AG08470 (cell line): ENCODE measurements around the genes CANT1 and CBX2.

GRCh38 chr17:78855150-78855945 is 14.7 kb upstream of the USP36 start:
- RRBS, result no CpG with 5 or more reads among the region's 29 CpGs

- RRBS, result no CpG with 5 or more reads among the region's 16 CpGs
Observed at GRCh38 chr17:78875509-78876576, 27.2 kb downstream of the CEP295NL start.

DNA sequence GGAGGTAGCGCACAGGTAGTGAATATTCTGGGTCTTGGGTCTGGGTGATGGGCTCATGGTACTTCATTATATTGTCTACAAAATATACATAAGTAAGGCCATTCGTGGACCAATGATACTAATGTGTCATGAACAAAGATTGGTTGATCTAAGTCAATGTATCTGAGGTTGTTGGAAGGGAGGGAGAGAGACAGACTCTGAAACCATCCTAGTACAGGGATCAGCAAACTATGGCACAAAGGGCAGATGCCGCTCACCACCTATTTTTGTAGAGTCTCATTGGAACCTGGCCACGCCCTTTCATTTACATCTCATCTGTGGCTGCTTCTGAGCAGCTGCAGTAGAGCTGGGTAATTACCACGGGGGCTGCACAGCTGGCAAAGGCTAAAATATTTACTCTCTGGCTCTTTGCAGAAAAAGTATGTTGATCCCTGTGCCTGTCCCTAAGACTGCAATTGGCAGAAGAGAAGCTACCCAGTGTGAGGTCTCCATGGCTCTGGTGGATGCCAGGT is 14.2 kb downstream of the CEP295NL start:
- RRBS, result no CpG with 5 or more reads among the region's 5 CpGs

- RRBS, result 2% methylated on average over 13 of the region's 35 CpGs
Observed at GRCh38 chr17:78923269-78924489, 1.5 kb downstream of the TIMP2 start.

DNA sequence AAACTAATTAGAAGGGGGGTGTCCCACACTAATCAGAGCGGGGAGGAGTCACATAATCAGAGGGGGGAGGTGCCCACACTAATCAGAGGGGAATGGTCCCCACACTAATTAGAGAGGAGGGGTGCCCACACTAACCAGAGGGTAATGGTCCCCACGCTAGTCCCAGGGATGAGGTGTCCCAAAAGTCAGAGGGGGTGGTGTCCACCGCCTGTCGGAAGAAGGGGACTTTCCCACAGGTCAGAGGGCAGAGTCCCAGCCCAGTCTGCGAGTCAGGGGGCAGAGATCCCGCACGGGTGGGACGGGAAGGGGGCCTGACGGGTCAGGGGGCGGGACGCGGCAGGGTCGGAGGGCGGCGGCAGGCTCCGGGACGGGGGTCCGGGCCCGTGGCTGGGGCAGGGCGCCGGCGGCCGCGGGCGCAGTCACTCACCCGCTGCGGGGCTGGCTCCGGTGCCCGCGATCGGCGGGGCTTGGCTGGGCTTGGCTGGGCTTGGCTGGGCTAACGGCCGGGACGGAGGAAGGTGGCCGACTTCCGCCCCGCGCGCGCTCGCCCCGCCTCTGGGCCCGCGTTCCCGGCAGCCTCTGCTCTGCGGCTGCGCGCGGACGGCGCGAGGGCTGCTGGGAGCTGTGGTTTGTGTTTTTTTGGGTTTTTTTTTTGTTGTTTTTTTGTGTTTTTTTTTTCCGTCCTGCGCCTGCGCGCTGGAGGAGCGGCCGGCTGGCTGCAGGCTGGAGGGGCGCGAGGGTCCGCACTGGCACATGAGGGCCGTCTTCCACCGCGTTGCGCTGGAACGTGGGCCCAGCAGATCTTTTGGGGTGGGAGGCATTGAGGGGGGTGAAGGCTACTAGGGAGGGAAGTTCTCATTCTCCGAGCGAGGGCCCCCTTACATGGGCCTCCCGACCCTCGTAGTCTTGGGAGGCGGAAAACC is at the start of gene CANT1:
Gene CANT1 (minus strand): TSS at position 528 of the 923 bp plus-strand sequence.
- RRBS, result 1% methylated on average over 26 of the region's 72 CpGs

DNA sequence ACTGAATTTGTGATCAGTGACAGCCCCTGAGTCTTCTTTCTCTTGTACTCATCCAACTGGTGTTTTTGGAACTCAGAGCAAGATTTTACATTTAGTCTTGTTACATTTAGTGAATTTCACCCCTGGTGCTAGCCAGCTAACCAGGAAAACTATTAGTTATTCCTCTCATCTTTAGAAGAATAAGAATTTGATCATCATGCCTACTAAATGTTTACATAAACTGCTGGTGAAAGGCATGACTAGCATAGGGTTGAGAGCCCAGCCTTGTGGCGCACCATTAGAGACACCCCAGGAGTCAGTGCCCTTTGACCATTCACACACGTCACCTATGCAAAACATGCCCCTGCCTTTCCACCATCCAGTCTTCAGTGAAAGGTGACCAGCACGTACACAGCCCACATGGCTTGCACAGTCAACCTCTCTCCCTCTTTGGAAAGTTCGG is 150.2 kb downstream of the ENGASE start:
- RRBS, result no CpG with 5 or more reads among the region's 4 CpGs

DNA sequence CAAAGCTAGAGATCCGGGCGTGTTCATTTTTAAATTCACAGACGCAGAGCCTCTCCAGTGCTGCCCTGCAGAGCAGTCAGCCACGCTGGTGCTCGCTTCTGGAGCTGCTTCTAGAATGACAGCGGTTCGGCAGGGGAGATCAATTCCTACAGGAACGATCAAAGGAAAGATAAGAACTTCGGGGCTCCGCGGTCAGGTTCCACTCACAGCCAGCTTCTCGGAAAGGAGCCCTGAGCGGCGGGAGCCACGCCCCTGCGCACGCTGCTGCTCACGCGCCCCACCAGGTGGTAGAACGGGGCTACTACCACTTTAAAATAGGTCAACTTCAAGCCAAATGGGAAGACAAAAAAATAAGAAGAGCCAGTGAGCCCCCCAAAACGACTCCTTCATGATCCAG is 209.8 kb downstream of the RBFOX3 start:
- RRBS, result no CpG with 5 or more reads among the region's 21 CpGs

DNA sequence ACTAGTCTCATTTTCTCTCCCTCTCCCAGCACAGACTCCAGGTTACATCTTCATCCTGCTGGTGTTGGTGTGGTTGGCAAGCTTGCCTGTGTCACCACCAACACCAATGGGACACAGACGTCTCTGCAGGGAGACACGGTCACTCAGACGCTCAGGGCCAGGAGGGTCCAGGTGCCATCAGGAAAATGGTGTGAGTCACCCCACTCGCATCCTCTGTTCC is 177.9 kb downstream of the RBFOX3 start:
- RRBS, result no CpG with 5 or more reads among the region's 4 CpGs

DNA sequence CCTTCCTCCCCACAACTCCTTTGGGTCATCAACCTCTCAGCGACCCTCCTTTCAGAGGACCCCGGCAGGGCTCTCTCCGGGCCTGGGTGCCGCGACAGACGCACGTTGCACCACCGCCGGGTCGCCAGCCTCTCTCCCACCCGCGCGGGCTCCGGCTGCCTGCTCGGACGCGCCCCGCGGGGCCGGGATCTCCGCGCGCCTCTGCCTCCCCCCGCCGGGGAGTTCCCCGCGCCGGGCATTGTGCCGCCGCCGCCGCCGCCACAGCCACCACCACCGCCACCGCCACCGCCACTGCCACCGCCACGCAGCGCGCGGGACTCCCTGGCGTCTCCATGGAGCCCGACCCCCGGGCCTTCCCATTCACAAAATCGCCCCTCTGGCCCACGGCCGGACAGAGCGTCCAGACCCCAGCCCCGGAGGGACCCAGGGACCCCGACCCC is 638 bp downstream of the RBFOX3 start:
- RRBS, result no CpG with 5 or more reads among the region's 50 CpGs

DNA sequence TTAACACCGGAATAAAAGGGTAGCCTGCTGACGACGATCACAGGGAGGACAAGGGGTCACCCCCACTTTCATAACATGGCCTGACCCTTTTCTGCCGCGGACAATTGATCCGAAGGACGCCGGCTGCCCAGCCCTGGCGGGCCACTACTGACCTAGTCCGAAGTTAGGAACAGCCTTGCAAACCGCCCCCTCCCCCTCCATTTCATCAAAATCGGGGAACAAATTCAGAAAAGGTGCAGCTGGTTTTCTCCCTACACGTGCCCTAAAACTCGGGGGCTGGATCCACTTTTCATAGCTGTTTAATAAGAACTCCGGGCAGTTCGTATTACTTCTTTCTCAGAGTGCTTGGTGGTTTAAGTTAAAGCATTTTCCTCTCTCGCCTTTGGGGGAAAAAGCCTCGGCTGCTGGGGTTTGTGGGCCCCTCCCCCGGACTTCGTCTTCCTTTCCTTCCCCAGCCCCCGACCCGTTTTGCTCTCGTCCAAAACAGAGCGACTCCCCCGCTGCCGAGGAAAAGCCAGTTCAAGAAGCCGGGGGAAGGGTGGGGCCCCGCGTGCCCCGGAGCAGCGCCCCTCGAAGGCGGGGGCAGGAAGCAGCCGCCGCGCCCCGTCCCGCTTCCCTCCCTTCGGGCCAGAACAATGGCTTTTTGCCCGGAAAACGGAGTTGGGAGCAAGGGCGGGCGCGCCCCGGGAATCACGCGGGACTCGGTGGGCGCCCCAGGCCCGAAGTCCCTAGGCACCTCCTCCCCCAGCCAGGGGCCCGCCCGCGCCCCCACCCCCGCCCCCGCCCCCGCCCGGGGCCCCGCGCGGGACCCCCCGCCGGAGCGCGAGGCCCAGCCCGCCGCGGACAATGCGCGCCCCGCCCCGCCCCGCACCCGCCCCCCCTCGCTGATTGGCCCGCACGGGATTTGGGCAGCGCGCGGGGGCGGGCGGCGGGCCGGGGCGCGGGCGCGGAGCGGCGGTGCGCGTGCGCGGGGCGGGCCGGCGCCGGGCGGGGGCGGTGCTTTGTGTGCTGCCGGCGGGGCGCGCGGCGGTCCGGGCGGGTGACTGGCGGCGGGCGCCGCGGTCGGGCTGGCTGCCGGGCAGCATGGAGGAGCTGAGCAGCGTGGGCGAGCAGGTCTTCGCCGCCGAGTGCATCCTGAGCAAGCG is at the start of gene CBX2:
Gene CBX2 (plus strand): TSS at position 996 of the 1,145 bp plus-strand sequence.
- RRBS, result 10% methylated on average over 53 of the region's 120 CpGs

DNA sequence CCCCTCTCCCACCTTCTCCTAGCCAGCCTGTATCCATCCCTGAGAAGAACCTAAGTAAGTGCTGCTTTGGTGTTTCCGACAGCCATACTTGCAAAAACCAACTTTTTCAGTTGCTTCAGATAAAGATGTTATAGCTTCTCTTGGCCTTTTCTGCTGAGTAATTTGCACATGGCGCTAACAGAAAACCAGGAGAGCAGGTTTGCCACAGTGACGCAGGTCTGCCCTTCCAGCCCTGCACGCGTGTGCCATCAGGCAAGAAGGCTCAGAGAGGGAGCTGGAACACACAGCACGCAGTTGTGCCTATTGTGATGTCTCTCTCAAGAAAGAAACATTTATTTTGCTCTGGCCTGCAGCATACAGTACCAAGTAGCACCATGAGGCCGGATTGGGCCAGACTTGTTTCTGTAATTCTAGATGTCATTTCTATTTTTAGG is 1.7 kb downstream of the CBX2 start:
- RRBS, result no CpG with 5 or more reads among the region's 7 CpGs

DNA sequence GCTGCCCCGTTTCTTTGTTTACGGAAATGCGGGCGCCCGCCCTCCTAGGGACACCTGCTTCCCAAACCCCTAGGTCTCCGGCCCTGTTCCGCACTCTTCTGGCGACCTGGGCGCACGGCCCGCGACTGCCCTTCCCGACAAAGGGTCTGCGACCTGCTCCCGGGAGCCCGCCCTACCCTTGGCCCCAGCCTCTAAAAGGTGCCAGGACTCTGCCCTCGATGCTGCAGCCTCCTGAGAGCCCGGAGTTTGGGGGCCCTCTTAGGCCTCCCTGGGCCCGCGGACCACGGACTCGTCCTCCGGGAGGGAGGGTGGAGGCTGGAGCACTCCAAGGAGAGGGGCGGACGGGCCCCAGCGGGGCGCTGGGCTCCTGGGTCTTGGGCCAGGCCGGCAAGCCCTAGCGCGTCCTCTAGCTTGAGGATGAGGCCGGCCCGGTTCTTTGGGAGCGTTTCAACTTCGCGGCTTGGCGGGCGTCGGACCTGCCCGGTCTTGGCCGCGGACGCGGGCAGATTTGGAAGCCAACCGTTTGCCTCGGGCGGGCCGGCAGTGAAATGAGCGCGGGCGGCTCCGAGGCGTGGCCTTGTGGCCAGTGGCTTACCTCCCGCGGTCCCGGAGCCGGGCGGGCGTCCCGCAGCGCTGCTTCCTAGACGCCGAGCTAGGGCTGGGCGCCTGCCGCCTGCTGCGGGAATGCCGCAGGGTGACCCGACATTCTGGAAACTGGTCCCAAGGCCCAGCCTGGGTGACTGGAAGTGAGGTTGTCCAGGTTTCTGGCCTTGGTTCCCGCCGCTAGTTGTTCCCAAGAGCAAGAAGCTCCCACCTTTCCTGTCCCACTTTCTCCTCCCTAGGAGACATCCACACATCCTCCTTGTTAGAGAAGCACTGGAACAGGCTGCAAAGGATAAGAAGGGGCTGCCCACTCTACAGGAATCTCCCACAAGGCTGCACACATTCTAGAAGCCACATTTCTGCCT is 4.2 kb upstream of the CBX8 start:
- RRBS, result 2% methylated on average over 42 of the region's 69 CpGs

GRCh38 chr17:79808624-79809387 is 11.9 kb upstream of the CBX8 start:
- RRBS, result no CpG with 5 or more reads among the region's 16 CpGs

GRCh38 chr17:79814503-79815566 is 18.0 kb upstream of the CBX8 start:
- RRBS, result 4% methylated on average over 50 of the region's 96 CpGs

DNA sequence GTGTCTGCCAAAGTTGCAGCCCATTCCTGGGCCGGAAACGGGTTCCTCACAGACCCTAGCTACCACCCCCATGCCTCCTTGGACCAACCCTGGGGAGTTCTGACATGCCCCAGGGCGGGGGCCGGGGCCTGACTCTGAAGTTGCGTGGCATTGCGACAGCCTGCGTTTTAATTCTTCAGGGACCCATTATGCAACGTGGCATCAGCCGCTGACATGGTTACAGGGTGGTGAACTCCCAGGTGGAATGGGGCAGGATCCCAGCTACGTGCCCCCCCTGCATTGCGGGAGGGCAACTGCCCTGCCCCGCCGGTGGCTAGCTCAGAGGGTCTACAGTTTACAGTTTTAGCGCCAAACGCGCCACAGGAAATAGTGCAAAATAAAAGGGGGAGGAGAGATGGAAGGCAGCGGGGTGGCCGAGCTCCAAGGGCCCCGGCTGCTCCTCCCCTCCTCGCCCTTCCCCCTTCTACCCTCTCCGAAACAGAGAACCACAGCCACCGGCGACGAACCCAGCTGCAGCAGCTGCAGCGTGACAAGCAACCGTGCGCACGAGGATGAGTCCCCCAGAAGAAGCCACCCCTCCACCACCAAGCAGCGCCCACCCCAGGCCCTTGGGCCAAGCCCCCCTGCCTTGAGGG is 2.5 kb downstream of the CBX4 start:
- RRBS, result 56% methylated on average over 6 of the region's 29 CpGs

- RRBS, result no CpG with 5 or more reads among the region's 10 CpGs
Observed at GRCh38 chr17:79852396-79853157, 13.3 kb upstream of the CBX4 start.

DNA sequence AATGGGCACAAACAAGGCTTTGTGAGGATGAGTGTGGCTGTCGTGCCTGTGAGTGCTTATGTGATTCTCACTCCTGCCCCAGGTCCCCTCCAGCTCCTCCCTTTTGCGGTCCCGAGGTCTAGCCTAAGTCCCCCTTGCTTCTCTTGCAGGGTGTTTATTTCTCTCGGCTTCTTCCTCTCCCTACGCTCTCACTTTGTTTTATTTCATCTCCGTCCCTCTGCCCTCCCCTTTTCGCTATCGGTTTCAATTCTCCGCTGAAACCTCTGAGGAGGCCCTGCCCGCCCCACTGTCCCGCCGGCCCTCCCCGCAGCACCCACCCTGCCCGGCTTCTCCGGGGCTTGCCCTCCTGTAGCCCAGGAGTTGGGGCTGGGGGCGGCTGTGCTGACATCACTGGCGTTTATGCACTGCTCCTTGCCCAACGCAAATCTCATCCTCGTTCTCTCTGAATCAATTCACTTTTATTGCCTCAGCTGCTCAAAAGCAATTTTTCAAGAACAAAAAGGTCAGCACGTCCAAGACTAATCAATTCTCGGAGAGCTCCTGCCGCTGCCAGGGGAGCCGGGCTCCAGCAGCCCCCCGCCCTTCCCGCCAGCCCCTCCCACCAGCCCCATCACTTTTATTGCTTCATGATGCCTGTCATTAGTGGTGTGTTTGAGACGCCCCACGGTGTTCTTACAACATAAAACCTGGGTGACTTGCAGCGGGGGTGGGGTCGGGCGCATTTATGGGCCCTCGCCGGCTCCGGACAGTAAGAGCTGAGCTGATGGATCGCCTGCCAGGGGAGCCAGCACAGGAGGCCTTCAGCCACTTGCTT is 82.6 kb upstream of the CBX4 start:
- RRBS, result 12% methylated on average over 2 of the region's 34 CpGs

GRCh38 chr17:79924403-79924798 is 85.2 kb upstream of the CBX4 start:
- RRBS, result no CpG with 5 or more reads among the region's 8 CpGs

DNA sequence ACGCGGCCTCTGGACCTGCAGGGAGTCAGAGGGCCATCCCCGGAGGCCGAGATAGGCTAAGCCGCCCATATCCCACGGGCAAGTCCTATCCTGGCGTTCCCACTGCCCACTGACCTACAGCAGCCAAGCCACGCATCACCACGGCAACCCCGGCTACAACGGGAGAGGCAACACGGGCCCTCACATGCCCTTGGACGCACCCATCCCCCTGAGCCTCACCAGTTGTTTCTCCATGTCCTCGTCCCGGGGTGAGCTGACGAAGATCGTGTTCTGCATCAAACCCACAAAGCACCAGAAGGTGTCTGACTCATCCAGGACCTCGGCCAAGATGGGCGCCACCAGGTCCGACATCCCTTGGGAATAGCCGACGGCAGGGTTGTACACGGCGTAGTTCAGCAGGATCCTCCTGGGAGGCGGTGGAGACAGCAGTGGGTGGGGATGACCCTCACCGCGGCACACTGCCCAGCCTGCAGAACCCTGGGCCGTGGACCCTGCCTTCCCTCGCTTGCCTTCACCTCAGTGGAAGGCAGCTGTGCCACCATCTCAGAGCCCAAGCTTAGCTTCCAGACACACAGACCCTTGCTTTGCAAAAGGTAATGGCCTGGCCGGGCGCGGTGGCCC is 88.1 kb downstream of the TBC1D16 start:
- RRBS, result 93% methylated on average over 10 of the region's 32 CpGs

DNA sequence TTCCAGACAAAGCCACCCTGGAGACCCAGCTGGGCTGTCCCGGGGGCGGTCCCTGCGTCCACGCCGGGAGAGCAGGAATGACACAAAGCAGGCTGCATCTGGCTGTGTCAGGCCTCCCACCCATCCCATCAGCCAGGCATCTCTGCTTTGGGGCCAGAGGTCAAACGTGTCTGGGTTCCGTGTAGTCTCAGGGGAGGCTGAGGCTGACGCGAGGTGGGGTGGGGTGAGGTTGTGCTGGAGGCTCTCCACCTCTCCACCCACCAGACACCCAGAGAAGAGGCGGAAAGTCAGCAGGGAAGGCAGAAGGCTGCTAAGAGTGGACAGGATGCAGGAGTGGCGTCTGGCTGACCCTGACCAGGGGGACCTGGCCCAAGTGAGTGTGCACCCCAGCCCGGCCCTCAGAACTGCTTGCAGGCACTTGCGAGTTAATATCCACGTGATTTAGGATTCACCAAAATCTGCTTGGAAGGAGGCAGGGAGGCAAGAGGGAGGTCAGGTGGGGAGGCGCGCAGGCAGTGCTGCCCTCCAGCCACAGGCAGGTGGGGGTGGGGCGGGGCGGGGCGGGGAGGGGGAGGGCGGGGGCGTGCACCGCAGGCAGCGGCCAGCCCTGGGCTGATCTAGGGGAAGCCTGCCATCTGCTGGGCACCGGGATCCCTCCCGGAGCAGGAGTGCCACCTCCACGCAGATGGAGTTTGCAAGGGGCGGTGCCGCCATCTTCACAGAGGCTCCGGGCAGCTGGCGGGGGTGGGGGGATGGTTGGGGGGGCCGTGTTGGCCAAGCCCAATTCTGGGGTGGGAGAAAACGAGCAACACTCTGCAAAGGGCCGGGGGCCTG is 44.3 kb downstream of the TBC1D16 start:
- RRBS, result 4% methylated on average over 8 of the region's 33 CpGs